ENCODE measurements around the genes FAM200C and GABRP.

DNA sequence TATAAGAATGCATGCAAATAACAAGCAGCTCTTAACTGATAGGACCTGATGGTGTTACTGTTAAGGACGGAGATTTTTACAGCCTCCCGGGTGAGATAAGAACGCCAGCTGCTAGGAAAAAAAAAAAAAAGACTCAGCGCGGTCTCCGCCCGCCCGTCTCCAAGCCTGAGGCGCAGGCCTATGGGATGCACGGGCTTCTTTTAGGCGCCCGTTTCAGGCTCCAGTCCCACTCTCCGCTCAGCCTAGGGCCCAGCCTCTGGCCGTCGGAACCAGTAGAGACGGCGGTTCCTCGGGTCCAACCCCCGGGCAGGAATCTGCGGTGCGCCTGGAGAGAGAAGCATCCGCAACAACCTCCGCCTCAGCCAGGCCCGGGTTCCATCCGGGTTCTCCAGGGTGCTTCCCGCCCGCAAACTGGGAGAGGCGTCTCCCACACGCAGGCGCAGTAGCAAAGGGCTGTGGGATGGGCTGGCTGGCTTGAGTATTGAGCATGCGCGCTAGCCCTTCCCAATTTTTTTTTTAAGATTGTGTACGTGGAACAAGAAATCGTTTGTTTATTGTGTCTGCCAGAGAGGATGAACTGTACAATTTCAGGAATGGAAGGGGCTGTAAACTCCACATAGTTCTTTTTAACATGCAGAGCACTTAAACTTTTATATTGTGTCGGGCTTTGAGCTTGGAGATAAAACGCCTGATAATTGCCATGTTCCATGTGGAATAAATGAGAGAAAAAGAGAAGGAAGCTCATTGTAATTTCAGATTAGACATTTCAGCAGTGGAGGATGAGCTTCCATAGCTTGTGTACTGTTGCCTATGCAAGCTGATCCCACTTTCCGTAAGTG is at the start of gene FAM200C:
FAM200C (minus strand) TSS at position 390 of the 839 bp plus-strand sequence.
- PRO-cap = bidirectional peak, plus-strand start at position 162 of the sequence, minus-strand start at position 180 of the sequence; bidirectional peak, plus-strand start at position 554 of the sequence, minus-strand start at position 390 of the sequence

- PRO-cap = no peak
Observed at GRCh38 chr5:161269016-161269414, 277.5 kb downstream of the GABRB2 start.

DNA sequence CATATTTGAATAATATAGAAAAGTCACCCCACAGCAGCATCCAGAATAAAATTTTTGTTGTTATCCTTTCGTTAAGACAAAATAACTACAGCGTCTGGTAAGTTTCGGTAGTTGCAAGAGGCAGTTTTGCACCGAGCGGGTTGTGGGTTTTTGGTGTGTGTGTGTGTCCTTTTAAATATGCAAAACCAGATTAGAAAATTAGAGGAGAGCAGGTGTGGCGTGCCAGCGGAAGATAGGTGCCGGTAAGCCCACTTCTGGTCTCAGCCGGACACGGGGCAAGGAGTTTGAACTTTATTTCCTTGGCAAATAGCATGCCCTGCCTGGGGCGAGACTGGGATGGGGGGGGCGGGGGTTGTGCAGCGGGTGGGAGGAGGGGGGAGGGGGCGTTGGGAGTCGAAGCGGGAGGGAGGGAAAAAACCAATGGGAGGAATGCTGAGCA is 356 bp upstream of the GABRB2 start:
- PRO-cap = no peak

DNA sequence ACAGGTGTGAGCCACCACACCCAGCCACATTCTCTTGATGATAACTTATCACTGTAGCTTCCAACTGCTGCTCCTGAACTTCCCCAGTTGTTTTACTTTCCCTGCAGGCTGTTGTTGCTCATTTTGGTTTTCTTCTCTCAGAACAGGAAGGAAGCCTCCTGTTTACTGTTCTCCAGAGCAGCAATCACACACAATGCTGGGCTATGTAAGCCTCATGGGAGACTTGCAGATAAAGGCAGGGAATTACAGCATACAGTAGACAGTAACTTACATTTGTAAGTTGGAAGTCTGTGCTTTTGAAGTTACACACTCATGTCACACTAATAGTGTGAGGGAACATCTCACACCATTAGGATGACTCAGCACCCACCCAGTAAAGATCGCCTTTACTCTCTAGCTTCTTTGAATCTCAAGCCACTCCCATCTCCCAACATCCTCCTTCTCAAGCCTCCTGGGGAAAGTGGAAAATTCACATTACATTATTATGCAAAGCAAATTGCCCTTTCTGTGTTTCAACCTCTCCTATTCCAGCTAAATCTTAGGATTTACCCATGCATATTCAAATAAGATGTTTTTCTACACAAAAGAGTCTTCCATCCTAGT is 903.8 kb upstream of the TENM2 start:
- PRO-cap = no peak

- PRO-cap = no peak
Observed at GRCh38 chr5:168274294-168274797, 17.1 kb upstream of the WWC1 start.

DNA sequence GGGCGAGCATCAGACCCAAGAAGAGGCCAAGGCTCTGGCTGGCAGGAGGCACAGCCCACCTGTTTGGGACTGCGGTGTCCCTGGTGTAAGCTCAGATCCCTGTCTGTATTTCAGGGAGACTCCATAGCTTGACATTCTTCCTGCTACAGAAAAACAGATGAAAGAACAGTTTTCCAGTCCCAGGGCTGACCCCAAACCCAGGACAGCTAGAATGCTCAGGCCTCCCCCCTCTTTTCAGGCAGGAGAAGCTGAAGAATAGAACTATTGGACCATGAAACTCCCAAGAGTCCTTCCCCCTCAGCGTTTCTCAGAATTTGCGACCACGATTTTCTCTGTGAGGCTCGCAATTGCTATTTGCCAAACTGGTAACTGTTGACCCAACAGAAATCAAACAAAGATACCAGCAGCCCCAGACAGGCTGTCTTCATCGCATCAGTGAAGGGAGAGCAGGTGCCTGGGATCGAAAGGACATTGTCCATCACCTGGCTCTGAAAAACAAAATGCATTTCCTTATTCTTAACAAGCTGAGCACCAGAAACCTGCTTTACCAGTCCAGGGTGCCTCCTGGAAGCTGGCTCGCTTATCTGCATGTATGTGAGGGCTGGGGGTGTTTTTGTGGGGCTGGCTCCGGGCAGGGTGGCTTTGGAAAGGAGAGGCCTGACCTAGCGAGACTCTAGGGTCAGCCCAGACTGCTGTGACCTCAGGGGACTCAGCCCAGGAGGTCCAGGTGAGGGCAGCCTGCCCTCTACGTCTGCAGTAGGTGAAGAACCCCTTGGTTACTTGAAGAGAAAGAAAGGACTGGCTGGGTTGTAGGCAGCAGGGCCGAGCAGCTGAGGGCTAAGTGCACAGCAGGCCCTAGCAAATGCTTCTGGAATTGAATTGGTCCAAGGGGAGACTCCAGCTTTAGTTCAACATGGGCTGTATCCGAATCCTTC is 24.7 kb downstream of the WWC1 start:
- PRO-cap = bidirectional peak, plus-strand start at position 438 of the sequence, minus-strand start at position 318 of the sequence; bidirectional peak, plus-strand start at position 779 of the sequence, minus-strand start at position 497 of the sequence

GRCh38 chr5:168324873-168325761 is 33.7 kb downstream of the WWC1 start:
- PRO-cap = no peak

DNA sequence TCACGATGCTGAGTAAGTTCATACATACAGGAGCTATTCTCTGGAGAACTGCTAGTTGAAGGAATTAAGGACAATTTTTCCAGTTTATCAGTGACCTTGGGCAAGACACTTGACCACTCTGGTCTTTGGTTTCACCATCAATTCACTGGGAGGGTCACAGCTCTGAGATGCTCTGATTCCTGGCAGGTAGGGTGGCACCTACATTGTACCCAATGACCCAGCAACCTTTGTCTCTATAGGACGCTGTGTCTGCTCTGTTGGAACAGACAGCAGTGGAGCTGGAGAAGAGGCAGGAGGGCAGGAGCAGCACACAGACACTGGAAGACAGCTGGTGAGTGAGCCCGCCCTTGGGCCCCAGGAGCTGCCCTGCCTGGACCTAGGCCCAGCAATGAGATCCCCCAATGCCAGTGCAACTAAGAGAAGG is 42.0 kb upstream of the RARS1 start:
- PRO-cap = no peak

GRCh38 chr5:168656059-168657119 is 77.2 kb upstream of the PANK3 start:
- PRO-cap = no peak

- PRO-cap = no peak
Observed at GRCh38 chr5:169980631-169981116, 379 bp upstream of the INSYN2B start.

GRCh38 chr5:170283494-170283934 is 14.1 kb downstream of the LCP2 start:
- PRO-cap = no peak

GRCh38 chr5:170288757-170289401 is 8.7 kb downstream of the LCP2 start:
- PRO-cap = no peak

GRCh38 chr5:170330190-170330434 is 32.5 kb upstream of the LCP2 start:
- PRO-cap = no peak

DNA sequence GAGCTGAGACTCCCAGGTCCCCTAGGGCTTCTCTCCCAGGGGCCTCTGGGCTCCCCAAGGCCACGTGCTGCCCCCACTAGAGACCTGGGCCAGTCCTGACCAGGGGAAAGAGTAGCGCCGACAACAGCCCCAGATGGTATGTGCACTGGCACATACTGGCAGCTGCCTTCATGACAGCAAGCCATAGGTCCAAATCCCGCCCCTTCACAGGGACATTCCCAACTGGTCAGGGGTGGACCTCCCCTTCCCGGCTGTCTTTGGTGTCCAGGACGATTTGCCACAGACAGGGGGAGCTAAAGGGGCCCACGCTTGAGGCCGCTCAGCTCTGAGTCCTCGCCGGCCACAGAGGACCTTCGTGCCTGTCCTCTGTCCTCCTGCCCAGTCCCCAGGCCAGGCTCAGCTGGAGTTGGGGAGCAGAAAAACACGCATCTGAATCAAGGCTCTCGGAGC is 127.9 kb downstream of the KCNIP1 start:
- PRO-cap = no peak

DNA sequence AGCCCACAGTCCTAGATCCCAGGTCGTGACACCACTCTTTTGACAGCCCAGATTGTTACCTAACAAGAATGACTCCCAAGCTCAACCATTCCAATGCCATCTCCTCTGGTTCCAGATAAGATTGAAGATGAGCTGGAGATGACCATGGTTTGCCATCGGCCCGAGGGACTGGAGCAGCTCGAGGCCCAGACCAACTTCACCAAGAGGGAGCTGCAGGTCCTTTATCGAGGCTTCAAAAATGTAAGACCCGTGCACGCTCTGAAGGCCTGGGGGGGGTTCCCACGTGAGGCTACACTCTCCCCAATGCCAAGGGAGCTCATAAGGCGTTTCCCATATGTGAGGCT is 64.9 kb upstream of the GABRP start:
- PRO-cap = no peak

GRCh38 chr5:170756849-170757681 is 26.5 kb upstream of the GABRP start:
- PRO-cap = no peak

GRCh38 chr5:170771467-170771948 is 12.0 kb upstream of the GABRP start:
- PRO-cap = no peak

- PRO-cap = no peak
Observed at GRCh38 chr5:170783400-170783854, at the start of gene GABRP. Gene GABRP, plus strand, starts transcription at chr5:170783725.

GRCh38 chr5:170862174-170862975 is 557 bp downstream of the RANBP17 start:
- PRO-cap = bidirectional peak, plus-strand start at chr5:170862373, minus-strand start at chr5:170862375; bidirectional peak, plus-strand start at chr5:170862646, minus-strand start at chr5:170862486

DNA sequence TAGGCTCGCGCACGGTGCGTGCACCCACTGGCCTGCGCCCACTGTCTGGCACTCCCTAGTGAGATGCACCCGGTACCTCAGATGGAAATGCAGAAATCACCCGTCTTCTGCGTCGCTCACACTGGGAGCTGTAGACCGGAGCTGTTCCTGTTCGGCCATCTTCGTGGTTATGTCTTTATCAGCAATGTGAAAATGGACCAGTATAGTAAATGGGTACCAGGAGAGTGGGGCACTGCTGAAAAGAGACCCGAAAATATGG is 219.3 kb upstream of the TLX3 start:
- PRO-cap = unidirectional peak, minus-strand start at position 162 of the sequence